Endodermal cell (in vitro differentiated cells): ENCODE measurements around the genes CENPS, EXOSC10 and FBXO6.

GRCh38 chr1:10430128-10431362 is at the start of gene CENPS:
Gene CENPS, plus strand, starts transcription at chr1:10430433.
- PRO-cap, result bidirectional peak, plus-strand start at chr1:10430409, minus-strand start at chr1:10430308; bidirectional peak, plus-strand start at chr1:10430755, minus-strand start at chr1:10430633; bidirectional peak, plus-strand start at chr1:10430994, minus-strand start at chr1:10430996; unidirectional peak, minus-strand start at chr1:10431234; unidirectional peak, minus-strand start at chr1:10431275

GRCh38 chr1:10473055-10473763 is 880 bp upstream of the DFFA start:
- PRO-cap, result no peak

GRCh38 chr1:10519212-10519506 is 44.4 kb downstream of the PEX14 start:
- PRO-cap, result no peak

DNA sequence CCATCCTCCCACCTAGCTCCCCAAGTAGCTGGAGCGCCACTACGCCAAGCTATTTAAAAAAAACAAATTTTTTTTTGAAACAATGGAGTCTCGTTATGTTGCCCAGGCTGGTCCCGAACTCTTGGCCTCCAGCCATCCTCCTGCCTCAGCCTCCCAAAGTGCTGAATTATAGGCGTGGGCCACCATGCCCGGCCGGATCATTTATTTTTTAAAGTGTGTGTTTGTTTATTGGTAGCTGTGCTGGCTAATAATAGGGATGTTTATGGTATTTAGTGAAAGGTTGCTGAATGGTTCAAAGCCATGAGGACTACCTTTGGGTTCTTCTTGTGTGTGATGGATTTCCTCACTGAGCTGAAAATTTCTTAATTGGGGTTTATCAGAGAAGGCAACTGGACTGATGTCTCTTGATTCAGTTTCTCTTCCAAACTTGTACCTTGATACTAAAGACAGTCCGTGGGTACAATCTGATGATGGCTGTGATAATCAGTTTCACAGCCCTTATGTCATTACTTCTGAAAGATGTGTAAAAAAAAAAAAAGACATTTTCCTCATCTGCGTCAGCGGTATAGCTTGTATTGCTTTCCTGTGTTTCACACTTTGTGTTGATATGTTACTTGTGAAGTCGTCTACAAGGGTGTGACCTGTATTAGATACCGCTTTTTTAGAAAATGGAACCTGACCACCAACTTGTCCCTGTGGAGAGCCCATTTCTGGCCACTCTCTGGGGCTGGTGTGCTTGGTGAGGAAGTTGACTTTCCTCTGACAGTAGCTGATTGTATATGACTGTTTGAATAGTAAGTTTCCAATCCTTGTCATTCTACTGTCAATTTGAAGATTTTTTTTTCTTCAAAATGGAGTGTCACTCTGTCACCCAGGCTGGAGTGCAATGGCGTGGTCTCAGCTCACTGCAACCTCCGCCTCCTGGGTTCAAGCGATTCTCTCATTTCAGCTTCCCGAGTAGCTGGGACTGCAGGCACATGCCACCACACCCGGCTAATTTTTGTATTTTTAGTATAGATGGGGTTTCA is 50.4 kb downstream of the PEX14 start:
- PRO-cap, result no peak

DNA sequence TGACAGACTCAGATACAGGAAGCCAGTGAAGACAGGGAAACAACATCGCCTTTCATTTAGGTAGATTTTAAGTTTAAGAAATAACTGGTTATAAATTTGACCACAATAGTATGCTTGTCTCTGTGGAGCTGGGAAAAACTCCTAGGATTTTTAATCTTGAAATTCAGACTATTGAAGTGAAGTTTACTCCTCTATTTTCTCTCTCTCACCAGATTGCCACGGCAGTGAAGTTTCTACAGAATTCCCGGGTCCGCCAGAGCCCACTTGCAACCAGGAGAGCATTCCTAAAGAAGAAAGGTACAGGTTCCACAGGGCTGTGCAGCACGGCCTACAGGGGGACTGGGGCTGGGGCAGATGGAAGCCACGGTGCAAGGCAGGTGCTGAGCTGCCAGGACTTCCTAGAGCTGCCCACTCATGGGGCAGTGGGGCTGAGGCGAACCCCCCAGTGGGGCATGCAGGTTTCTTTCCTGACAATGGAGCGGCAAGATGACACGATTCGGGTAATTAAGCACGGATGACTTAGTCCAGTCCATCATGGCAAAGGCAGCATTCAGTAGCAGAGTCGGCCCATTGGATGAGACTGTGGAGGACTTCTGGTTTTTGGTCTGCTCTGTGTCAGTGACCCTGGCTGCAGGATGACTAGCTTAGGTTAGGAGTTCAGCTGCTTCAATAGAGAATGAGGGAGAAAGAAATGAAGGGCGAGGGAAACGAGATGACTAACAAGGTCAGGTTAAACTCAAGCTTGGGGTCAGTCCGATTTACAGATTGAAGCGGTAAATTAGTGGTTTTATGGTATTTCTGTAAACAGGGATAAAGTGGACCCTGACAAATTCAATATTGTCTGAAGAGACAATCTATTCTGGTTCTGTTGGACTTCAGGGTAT is 61.5 kb downstream of the PEX14 start:
- PRO-cap, result no peak

- PRO-cap, result no peak
Measured at GRCh38 chr1:10614849-10615810, 140.4 kb downstream of the PEX14 start.

DNA sequence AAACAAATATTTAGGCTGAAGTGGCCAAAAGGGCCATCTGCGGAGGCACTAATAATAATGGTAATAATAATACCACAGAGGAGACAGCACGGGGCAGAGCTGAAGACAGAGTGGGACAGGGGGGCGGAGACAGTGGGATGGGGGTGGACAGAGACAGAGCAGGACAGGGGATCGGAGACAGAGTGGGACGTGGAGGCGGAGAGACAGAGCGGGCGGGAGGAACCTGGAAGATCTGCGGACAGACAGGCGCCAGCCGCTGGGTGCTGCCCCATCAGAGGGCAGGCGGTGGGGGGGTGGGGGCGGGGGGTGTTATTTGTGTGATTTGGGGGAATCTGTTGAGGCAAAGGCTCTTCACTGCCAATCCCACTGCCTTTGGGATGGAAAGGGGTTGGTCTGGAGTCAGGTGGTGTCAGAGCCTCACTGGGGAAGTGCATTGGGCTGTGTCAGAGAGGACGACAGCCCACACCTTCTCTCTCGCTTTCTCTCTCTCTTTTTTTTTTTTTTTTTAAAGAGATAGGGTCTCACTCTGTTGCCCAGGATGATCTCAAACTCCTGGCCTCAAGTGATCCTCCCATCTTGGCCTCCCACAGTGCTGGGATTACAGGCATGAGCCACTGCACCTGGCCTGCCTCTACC is 138.8 kb downstream of the CASZ1 start:
- PRO-cap, result no peak

- PRO-cap, result no peak
Measured at GRCh38 chr1:10676504-10676956, 119.9 kb downstream of the CASZ1 start.

DNA sequence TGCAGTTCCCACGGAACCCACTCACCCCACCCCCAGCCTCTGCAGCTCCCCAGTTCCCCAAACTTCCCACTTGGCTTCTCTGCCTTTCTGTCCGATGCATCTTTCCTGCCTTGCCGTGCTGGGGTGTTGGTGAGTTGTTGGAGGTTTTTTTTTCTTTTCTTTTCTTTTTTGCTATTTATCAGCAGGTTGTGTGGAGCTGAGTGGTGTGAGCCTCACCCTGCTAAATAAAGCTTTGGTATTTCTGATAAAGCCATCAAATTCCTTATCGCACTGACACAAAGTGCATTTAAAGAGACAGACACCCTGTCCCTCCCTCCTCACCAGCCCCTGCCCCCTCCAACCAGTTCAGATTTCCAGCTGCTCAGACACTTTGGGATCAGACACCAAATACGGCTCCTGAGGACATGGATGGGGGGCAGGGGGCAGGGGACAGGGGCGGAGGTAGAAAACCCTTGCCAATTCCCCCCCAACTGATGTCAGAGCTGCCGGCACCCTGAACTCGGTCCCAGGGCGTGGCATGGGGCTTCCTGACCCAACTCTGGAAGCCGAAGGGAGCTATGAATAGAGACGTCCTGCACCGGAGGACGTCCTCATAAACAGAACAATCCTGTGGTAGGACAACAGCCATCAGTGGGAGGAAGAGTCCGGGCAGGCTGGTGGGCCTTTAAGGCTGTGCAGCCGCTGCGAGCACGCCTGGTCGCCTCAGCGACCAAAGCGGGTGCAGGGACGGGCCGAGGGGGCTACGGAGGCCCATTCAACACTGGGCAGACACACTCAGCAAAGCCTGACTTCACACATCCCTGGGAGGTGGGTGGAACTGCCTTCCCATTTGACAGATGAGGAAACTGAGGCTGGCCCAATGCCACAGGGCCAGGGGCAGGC is 79.0 kb downstream of the CASZ1 start:
- PRO-cap, result no peak

DNA sequence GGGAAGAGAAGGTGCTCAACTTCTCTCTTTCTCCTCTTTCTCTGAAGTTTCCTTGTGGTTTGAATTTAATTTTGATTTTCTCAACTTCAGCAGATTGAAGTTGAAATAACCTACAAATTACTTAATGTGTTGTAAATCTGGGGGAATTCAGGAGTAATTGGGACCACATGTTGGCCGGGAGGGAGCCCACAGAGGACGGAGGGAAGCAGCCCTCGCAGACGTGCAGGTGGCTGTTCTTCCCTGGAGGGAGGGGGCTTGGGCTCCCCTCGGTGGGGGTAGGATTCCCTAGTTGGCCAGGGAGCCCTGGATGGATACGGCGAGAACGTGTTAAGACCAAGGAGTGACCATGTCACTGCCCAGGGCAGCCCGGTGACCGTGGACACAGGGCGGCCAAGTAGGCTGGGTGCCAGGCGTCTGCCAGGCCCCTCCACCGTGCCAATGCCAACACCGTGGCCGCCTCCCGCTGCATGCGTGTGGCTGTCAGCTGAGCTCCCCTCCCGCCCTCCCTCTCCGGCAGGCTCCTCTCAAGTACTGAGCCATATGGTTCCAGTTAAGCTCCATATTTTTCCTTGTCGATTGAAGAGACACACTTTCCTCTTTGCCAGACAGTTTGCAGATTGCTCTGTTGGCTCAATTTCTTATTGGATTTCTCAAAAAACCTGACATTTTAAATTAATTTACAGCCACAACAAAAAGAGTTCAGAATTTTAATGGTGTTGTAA is 71.4 kb downstream of the CASZ1 start:
- PRO-cap, result no peak

DNA sequence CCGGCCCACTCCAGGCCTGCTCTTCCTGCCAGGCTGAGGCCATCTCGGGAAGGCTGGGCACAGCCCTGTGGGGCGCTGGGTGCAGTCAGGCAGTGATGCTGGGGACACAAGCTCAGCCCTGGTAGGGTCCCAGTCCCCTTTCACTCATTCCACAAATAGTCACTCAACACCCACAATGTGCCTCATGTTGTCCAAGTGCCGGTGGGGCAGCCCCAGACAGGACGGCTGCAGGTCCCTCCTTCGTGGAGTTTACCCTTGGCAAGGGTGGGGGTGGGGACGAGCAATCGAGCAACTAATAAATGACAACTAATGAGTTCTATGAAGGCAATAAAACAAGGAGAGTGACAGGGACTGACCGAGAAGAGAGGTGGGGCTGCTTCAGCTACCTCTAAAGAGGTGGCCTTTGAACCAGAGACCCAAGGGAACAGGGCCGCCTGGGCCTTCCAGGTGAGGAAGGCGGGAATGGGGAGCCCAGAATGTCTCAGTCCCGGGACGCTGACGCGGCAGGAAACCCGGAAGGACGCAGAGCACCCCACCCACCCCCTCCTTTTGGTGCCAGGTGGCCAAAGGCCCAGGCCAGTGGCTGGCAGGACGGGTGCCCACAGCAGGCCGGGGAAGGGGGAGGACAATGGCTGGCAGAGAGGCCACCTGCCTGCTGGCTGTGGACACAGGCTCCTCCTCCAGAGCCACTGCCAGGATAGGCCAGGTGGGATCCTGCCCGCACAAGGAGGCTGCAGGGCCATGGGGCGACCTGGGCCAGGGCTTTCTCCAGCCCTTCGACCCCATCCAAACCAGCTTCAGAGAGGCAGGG is 58.4 kb downstream of the CASZ1 start:
- PRO-cap, result no peak

DNA sequence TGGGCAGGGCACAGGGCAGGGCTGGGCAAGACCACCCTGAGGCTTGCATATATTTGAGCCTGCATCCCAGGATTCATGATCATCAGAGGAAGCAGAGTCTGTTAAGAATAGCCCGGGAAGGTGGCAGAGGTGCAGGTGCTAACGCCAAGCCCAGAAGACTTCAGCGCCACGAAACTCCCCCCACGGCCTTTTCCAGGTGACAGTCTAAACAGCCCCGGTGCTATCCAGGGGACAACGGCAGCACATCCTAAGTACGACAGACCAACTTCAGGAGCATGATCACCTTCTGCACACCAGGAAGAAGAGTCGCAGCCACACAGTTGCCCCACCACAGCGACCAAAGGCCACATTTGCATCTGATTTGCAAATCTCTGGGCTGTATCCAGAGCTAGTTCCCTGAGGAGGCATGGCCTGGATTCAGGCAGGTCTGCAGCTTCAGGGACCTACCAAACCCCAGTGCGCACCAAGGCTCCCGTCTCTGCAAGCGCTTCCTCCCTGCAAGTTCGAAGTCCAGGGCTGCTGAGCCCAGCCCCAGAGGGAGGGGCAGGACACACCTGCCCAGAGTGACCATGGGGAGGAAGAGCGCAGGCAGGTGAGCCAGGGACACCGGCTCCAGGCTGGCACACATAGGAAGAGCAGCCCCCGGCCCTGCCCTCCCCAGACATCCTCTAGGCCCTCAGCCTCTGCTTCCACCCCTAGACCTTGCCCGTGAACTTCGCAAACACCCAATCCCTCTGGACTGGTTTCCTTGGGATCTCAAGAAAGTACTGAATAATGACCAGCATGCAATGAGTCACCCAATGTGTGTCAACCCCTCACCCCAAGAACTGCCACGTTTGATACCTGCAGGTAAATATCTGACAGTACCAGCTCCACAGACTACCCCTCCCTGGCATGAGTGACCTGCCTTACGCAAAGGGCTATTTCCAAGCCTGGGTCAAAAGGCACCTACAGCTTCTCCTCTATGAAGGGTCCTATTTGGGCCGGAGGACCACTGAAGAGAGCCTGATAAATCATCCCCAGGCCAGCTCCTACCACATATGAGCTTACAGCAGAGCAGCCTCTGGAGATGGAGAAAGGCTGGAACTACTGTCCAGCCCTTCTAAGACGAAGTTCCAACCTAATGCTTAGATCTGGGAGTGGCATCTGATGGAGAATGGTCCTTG is 36.9 kb downstream of the CASZ1 start:
- PRO-cap, result no peak

DNA sequence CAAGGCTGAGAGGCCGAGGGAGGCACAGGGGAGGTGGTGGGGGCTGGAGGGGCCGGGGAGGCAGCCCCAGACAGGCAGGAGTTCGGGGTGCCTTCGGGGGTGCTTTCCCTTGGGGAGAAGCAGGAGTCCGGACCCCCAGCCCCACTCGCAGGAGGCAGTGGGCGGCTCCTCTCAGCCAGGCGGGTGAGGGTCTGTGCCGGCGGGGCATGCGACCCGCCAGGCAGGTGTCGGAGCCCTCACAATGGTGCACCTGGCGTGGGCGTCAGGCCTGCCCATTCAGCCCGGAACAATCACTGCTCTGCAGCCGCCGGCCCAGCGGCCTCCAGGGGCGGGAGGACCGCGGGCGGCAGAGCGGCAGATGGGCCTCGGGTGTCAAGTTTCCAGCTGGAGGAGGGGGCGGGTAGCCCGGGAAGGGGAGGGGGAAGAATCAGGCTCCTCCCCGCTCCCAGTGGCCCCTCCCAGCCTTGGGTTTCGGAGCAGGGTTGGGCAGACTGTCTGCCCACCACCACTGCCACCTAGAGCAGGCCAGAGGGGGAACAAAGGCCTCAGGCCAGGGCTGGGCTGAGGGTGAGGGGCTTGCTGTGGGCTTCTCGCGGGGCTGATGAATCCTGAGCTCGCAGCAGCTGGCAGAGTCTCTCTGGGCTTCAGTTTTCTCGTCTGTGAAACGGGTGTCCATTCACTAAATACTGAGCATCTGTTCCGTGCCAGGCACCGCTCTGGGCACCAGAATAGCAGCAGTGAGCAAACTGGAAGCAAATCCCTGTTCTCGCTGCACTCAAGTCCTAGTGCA is 39.4 kb upstream of the CASZ1 start:
- PRO-cap, result bidirectional peak, plus-strand start at position 539 of the sequence, minus-strand start at position 243 of the sequence

- PRO-cap, result no peak
Measured at GRCh38 chr1:10837421-10837714, 40.9 kb upstream of the CASZ1 start.

- PRO-cap, result no peak
Measured at GRCh38 chr1:10957158-10957551, 24.7 kb downstream of the C1orf127 start.

GRCh38 chr1:11099115-11100194 is at the start of gene EXOSC10:
Gene EXOSC10, minus strand, starts transcription at chr1:11099869.
- PRO-cap, result bidirectional peak, plus-strand start at chr1:11099432, minus-strand start at chr1:11099359; bidirectional peak, plus-strand start at chr1:11099939, minus-strand start at chr1:11099777

- PRO-cap, result no peak
Measured at GRCh38 chr1:11314922-11315405, 42.0 kb downstream of the UBIAD1 start.

- PRO-cap, result no peak
Measured at GRCh38 chr1:11645279-11645570, 9.0 kb downstream of the FBXO2 start.

GRCh38 chr1:11649583-11649962 is 4.7 kb downstream of the FBXO2 start:
- PRO-cap, result no peak

GRCh38 chr1:11663889-11664501 is at the start of gene FBXO6:
Gene FBXO6, plus strand, starts transcription at chr1:11664200.
- PRO-cap, result bidirectional peak, plus-strand start at chr1:11664366, minus-strand start at chr1:11664272